Occipital lobe (tissue), 2 donors: ENCODE results near the genes ABCB11, BBS5, KLHL41 and MAP3K20.

DNA sequence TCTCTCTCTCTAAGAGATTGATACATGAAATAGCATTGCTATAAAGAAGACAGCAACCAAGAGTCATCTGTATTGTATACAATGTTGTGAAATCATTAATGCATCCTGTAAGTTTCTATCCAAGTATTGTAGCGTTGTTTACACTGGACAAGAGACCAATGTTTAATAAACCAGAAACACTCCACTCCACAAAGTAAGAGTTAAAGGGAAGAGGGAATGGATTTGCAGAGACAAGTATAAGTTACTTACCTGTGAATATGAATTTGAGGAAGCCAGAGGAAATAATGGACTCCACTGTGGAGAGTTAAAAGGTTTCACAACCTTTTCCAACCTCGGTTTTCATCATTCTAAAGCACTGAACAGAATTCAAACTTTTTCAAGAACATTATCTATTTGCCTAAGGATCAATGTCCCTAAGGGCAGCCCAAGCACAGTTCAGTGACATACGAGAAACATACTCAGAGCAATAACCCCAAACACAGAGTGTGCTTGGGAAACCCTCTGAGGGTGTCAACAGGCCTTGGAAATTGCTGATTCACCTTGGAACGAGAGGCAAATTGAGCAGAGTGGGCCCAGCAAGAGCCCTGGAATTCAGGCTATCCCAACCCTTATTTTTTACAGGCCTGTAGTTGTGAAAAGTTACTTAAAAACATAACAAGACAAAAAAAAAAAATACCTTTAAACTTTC is at the start of gene ABCB11:
TSS of gene ABCB11 (minus strand) at position 349 of the 688 bp plus-strand sequence.
- RAMPAGE, long total RNA = no peak

- RAMPAGE, long total RNA = no peak
Observed at GRCh38 chr2:169479097-169480210, at the start of gene BBS5. TSS of gene BBS5 (plus strand) at chr2:169479494.

DNA sequence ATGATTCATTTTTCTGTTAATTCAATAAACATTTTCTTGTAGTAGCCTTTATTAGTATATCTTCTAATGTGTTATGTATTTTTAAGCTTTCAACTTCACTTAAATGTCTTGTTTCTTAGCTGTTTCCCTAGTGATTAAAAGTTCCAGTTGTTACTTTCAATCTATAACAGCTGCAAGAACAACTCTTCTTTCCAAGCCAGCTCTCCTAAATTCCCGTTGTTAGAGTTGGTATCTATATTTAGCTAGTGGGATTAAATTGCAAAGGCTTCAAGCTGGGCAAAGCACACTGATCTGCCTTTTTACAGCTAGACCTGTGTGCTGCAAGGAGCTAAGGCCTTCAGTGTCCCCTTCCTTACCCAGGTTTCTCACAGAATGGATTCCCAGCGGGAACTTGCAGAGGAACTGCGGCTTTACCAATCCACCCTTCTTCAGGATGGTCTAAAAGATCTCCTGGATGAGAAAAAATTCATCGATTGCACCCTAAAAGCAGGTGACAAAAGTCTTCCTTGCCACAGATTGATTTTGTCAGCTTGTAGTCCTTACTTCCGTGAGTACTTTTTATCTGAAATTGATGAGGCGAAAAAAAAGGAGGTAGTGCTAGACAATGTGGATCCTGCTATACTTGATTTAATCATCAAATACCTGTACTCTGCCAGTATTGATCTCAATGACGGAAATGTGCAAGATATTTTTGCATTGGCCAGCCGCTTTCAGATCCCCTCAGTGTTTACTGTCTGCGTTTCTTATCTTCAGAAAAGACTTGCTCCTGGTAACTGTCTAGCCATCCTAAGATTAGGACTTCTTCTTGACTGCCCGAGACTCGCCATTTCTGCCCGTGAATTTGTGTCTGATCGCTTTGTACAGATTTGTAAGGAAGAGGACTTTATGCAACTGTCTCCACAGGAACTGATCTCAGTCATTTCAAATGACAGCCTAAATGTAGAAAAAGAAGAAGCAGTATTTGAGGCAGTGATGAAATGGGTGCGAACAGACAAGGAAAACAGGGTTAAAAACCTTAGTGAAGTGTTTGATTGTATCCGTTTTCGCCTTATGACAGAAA is at the start of gene KLHL41:
TSS of gene KLHL41 (plus strand) at position 296 of the 1,060 bp plus-strand sequence.
- RAMPAGE, long total RNA = no peak

DNA sequence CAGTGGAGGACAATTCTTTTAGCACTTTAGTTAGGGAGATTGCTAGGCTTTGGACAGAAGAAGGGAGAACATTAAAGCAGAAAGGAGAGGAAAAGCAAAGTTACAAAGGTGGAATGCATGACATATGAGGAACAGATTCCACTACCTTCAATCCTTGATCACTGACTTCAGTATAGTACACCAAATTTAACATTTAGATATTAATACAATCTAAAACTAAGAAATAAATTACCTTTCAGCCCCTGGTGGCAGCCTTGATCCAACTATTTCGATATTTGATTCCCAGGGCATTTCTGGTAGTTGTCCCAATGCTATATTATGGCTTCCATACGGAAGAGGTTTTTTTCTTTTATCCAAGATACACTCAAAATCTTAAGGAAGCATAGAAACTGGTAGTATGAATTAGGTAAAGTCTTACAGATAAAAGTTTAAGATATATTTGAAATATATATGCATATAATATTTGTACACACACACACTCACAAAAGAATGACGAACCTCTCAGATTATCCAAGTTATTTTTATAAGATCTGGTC is 21.7 kb downstream of the KLHL41 start:
- RAMPAGE, long total RNA = no peak

GRCh38 chr2:169583887-169584184 is 315 bp upstream of the PPIG start:
- RAMPAGE, long total RNA = no peak

- RAMPAGE, long total RNA = no peak
Observed at GRCh38 chr2:169768593-169769202, 30.0 kb upstream of the SSB start.

- RAMPAGE, long total RNA = no peak
Observed at GRCh38 chr2:169808431-169808989, 9.8 kb downstream of the SSB start.

- RAMPAGE, long total RNA = no peak
Observed at GRCh38 chr2:170062779-170063430, 115.0 kb upstream of the MYO3B start.

DNA sequence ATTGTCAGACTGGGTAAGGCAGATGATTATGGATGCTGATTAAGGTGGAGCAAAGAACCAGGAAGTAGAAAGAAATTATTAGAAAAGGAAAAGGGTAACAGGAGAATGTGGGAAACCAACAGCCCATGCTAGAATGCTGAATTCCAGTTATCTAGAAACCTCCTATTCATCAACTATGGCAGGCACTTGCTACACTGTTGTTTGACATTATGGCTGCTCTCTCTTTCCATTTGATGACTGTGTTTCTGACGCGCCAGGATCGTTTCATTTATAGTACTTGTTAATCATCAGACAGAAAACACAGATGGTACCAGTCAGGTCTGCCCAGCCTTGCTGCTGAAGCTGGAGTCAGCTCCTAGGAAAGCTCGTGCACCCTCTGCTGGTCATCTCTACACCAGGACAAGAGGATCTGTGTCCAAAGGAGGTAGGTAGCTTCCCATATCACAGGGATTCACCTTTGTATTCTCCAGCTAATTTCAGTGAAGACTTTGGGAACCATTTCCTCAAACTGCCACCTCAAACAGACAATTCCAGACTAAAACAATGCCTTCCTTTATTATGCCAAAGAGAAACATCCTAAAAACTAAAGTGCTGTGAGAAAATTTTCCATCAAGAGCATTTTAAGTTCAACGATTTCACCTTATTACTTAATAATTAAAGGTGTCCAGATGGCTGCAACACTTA is 17.8 kb downstream of the METTL8 start:
- RAMPAGE, long total RNA = no peak

DNA sequence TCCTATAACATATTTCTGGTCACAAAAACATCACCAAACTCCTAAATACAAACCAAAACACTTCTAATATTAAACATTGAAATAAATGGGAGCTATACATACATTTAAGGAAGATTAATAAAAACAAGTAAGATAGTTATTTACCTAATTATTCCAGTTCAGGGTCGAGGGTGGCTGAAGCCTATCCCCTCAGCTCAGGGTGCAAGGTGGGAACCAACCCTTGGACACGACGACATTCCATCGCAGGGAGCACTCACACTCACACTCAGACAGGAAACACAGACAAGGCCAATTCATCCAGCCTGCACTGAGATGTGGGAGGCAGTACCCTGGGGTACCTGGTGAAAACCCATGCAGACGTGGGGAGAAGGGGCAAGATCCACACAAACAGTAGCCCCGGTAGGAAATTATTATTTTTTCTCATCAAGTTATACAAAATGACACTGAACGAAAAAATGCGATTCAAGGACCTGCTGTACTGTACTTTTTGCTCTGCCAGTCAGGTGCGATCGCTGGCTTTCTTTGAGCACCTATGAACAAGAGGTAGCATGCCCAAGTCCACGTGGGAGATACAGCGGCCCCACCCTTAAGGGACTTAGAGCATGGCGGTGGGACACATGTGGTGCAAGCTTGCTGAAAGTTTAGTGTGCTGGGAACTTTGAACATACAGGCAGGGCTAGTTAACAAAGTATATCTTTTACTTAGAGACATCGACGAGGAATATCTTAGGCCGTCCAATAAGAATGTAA is 734 bp downstream of the METTL8 start:
- RAMPAGE, long total RNA = no peak

DNA sequence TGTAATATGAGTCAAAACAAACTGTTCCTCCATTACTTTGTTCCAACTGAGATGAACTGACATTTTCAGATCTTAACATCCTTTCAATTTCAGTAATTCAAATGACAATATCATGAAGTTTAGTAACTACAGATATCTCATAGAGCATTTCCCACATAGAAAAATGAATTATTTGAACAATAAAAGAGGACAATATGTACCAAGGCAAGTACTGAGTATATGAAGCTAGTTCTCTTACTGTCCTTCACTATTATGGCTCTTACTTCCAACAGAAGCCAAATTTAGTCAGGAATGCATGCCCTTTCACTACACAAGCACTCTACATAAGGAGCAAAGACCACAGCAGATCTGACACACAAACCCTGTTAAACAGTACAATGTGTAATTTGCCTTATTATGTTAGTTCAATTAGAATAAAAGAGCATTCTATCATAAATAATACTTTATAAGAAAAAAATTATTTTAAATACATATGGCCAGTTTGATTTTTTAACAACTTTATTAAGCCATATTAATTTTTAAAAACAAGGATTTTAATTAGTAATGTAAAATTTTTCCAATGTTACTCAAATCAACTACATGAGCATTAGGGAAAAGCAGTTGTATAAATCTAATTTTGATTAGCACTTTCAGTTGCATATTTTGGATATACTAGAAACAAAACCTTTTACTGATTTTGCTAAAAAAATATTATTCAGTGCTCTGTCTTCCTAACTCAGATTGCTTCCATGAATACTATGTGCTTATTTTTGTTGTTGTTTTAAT is 15.2 kb downstream of the SLC25A12 start:
- RAMPAGE, long total RNA = no peak

DNA sequence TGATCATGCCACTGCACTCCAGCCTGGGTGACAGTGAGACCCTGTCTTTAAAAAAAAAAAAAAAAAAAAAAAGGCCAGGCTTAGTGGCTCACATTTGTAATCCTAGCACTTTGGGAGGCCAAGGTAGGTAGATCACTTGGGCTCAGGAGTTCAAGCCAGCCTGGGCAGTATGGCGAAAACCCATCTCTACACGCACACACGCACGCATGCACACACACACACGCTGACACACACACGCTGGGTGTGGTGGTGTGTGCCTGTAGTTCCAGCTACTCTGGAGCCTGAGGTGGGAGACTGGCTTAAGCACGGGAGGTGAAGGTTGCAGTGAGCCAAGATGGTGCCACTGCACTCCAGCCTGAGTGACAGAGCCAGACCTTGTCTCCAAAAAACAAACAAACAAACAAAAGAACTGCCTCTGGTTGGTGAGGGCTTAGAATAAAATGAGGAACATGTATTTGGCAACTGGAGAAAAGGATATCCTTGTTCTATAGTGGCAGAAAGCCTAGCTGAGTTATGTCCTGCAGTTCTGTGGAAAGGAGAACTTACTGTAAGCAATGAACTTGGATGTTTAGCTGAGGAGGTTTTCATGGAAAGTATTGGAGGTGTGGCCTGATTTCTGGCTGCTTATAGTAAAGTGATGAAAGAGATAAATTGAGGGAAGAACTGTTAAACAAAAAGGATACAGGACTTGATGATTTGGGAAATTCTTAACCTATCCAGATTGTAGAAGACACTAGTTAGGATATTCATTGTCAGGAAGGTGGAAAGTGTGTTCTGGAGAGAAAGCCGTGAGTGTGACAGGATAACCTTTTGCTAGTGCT is 34.1 kb downstream of the HAT1 start:
- RAMPAGE, long total RNA = no peak

- RAMPAGE, long total RNA = no peak
Observed at GRCh38 chr2:172487843-172488331, 60.5 kb downstream of the ITGA6 start.

DNA sequence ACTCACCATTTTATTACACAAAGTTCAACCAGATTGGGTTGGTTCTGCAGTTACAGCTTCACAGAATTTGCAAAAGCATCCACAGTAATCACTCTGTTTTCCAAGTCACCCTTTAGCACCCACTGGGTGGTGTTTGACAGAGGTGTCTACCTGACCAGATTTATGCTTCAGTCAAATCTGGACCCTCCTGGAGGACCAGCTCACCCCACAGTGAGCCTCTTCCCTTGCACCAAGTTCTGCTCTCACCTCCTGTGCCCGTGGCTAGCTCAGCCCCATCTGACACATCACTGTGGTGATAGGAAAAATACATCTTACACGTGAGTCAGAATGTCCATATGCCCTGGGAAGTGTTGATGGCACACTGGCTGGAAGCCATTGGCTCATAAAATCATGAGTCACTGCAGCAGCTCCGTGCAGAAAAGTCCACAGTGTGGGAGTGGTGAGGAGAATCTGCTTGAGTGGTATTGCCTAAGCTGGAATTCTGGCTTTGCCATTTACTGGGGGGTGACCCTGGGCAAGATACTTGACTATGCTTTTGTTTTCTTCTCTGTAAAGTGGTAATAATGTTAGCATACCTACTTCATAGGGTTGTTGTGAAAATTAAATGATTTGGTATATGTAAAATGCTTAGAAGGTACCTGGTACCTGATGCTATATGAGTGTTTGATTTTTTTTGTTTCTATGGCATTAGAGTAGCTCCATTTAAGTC is 42.6 kb upstream of the RAPGEF4 start:
- RAMPAGE, long total RNA = no peak

DNA sequence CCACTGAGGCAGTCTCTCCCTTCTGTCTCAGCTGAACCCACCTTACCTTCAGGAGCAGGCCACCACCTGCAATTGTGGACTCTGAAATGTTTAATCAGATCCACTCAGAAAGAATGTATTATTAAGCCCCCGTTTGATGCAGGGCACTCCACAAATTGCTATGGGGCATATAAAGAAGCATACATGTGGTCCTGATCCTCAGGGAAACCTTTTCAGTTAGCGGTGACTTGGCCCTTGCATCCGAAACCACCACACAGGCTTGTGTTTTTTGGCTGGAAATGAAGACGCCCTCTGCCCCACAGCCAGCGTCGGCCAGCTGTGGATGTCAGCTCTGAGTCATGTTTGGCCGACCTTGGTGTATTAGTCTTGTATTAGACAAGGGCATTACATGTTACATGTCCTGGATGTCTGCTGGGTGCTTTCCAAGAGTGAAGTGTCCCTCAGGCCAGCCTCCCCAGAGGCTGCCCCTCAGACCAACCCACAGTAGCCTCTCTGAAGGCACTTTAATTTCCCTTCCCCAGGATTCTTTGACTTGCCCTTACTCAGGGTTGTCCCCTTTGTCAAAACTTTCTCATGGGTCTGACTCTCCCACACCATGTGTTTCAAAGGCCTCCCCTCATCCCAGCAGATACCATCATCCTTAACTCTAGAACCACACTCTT is 107.5 kb upstream of the MAP3K20 start:
- RAMPAGE, long total RNA = no peak

- RAMPAGE, long total RNA = no peak
Observed at GRCh38 chr2:172999739-173000056, 75.9 kb upstream of the MAP3K20 start.

DNA sequence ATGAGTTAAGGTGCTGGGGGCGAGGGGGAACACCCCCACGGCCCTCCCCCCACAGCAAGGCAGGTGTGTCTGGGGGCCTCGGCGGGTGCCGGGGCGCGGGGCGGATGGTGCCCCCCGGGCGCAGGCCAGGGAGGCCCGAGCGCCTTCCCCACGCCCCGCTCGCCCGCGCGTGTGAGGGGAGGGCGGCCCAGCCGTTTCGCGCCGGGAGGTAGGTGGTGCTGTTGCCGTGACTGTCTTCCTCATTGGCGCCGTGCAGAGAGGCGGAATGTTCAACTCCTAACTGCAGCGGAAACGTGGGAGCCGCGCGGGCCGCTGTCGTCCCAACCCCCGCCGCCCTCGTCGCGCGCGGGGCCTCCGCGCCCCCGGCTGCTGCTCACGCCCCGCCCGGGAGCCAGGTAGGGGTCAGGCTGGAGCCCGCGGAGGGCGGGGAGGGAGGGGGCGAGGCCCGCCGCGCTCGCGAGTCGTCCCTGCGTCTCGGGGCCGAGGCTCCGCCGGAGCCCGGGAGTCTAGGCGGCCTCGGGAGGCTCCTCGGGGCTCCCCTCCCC is at the start of gene MAP3K20:
TSS of gene MAP3K20 (plus strand) at position 239 of the 545 bp plus-strand sequence.
- RAMPAGE, long total RNA = no peak

DNA sequence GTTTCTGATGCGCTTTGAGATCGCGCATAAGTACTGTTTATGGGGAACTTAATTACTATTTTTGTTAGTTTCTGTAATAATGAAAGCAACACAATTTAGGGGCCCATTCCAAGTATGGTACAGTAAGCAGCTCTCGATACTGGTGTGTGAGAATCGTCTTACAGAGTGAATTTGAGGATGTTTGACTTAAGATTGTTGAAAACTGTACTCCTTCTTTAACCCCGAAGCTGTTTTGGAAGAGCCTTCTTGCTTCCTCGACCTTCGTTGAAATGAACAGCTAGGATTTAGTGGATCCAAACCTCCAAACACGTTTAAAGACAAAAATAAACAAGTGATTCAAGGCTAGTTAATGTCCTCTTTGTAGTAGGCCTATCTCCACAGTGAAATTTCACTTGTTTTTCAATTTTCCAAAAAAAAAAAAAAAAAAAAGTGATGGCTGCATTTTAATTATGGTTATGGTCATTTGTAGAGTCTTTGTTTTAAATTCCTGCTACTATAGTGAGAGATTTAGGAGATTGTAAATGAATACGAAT is 1.4 kb downstream of the MAP3K20 start:
- RAMPAGE, long total RNA = no peak

DNA sequence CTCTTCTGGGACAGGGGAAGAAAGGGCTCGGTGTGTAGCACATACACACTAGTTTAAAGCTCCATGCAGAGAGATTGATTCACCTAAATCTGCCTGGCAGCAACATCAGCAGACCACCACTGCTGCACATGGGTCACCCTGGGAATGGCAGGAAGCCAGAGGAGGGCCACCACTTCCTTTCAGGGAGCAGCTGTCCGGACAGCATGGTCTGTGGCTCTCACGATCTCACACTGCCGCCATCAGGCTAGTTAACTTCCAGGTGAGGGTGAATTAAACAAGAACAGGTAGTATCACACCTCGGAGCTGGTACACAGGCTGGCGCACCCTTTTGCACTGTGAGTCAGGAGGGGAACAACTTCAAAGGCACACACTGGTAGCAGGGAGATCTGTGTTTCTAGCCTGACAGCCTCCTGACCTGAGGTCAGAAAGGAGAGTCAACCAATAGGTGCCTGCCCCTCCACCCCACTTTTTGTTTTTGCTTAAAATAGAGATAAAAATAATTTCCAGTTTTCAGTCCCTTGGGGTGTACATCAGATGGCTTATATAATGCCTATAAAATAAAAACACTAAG is 108.5 kb downstream of the CDCA7 start:
- RAMPAGE, long total RNA = no peak

DNA sequence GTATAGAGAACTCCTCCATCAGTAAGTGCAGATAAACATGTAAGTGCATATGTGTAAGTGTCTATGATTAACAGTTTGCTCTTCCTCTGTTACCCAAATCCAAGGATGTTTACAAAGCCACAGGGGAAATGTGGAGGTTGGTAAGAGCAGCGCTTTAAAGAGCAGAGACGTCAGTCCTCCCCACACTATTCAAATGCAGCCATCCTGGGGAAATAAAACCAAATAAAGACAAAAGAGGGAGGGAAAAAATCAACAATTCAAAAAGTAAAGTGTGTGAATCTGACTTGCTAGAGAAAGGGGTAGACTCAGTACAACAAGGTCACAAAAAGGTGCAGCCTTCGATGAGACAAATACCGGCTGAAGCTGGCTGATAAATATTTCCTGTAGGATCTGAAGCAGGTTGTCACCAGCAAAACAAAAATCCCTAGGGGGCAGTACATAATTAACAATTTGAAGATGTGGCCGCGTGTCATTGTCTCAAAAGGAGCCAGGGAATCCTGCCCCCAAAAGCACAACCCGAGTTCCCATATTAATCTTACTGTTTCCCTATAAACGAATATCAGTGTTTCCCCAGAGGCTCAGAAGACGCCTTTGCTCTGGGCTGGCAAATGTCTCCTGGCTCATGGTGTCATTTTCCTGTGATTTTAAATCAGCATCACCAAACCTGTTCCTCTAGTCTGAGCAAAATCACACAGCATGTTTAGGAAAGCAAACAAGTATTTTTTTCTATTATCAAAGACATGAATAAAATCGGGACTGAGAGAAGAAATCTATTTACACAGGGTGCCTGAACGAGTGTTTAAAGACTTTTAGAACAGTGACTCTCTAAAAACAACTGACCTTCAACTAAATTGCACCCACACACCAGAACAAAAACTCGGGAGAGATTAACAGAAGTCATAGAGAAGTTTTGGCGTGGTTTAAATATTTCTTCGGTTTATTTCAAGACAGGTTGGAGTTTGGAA is 216.7 kb downstream of the CDCA7 start:
- RAMPAGE, long total RNA = no peak